Thoracic aorta (tissue), 1 donor: ENCODE measurements around a stretch of chr6.

- RAMPAGE, long total RNA, result no peak
These were observed 541 bp upstream of the OSTM1 start for GRCh38 chr6:108075189-108075374.

GRCh38 chr6:108348507-108349000 lies 53.7 kb downstream of the AFG1L start:
- RAMPAGE, long total RNA, result no peak

- RAMPAGE, long total RNA, result no peak
These were observed 117.0 kb downstream of the AFG1L start for GRCh38 chr6:108411667-108412510.

DNA sequence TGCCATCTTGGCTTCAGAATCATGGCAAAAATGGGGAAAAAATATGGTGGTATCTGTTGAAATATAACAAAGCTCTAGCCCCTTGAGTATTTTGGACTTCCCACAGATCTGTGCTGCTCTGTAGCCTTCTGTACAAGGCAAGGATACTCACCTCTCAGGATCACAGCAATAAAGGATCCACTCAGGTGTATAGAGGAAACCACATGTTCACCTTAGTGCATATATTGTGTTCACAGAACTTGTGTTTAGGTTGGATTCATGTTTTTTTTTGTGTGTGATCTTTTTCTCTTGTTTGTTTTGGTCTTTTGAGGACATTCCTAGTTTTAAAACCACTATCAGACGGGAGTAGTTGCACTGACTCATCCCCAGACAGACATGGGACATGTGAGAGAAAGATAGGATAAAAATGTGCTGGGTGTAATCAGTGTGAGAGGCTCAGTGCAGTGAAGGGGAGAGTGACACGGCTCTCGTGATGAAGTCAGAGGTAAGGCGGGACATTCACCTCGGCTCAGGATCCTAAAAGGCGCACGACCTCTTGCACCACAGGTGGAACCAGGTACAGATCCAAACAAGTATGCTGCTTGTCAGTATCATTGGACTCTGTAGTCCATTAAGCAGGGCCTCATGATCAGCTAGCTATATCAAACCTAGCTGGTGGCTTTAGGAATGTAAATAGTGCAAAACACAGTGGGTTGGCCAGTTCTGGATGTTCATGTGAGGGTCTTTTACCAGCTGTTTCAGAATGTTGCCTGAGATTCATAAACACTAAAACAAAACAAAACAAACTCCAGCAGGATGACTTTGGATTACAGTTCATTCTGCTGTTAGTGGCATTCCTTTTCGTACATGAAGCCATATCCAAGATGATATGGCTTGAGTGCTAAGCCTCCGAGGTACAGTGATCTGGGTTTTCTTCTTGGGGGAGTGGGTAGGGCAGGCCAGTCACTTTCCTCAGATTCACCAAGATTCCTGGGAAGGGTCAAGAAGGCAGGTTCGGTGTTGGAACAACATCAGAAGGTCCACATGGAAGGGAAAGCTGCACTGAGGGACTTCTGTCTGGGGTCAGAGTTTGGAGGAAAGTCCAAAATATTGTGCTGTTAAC lies 18.0 kb downstream of the FOXO3 start:
- RAMPAGE, long total RNA, result no peak

DNA sequence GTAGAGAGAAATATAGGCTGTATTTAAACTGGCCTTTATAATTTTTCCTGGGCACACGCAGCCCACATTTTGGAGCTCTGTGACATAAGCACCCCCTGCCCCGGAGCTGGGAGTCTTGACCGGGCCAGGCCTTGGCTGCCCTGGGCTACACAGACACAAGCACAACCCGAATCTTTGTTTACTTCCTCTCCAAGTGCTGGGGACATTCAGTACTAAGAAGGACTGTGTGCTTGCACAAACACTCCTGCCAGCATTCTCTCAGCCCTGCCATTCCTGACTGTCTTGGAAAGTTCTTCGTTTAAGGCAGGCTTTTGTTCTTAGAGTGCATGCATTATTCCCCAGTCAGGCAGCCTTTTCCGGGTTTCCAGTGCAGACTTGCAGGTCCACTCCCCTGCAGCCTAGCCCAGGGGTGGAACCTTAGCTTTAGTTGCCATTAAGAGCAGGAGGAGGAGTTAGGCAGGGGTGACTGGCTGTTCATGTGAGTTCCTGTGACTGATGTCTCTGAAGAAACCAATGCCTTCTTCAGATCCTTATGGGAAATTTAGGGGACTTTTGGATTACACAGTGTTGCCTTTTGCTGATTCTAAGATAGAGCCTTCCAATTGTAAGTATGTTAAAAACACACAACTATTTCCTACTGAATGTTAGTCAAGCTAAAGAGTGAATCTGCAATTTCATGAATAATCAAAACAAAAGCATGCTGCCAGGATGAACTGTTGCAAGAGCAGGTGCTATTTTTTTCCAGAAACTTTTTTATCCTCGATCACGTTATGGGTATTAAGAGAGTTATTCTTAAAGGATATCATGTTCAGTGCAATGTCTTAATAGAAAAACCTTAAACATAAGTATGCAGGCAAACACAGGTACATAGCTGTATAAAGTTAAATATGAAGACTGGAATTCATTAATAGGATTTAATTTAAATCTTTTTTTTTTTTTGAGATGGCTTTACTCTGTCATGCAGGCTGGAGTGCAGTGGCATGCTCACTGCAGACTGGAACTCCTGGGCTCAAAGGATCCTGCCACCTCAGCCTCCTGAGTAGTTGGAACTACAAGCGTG lies 28.8 kb downstream of the FOXO3 start:
- RAMPAGE, long total RNA, result no peak

DNA sequence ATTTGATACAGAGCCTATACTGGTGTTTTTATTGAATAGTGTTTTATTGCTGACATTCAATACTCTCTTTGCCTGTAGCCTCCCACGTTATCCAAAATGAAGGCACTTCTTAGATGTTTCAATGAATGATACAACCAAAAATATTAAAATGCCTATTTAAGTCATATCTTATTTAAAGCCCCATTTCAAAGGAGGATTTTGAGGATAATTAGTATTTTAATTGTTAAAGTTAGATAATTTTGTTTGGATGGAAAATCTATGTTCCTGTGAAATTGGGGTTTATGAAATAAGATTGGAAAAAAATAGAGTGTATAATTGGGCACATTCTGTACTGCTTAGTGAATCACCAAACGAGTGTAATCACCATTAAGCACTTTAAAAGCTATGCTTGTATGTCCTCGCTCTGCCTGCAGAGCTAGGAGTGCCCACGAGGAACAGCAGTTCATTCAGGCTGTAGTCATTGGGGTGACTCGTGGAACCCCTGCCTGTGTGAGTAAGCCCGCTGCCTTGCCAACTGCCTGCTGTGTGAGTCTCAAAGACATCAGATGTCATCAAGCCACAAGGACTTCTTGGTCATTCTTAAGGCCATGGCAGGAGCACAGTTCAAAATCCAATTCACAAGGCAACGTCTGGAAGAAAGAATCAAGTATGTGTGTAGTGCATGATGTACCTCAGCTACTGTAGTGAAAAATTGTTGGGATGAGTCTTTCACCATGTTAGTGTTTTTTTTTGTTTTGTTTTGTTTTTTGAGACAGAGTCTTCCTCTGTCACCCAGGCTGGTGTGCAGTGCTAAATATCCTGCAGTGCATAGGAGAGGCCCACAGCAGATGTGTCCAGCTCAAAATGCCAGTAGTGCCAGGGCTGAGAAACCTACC lies 60.3 kb downstream of the FOXO3 start:
- RAMPAGE, long total RNA, result no peak

- RAMPAGE, long total RNA, result no peak
These were observed 112.3 kb downstream of the FOXO3 start for GRCh38 chr6:108673157-108673373.

DNA sequence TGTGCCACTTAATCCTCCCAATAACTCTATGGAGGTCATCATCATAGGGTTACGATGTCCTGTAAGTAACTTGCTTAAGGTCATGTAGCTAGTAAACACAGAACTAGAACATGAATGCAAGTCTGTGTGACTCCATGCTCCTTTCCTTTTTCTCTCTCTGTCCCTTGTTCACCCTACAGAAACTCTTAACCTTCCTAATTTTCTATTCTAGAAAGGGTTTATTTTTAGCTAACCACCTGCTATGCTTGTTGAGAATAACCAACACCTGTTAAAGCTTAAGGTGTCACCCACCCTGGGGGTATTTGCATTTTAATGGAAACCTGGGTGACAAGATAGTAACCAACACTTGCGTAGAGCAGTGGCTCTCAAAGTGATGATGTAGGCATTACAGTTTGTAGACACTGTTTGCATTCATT lies 114.6 kb upstream of the ARMC2 start:
- RAMPAGE, long total RNA, result no peak

GRCh38 chr6:108735333-108735847 lies 112.8 kb upstream of the ARMC2 start:
- RAMPAGE, long total RNA, result no peak

- RAMPAGE, long total RNA, result no peak
These were observed 118.7 kb downstream of the ARMC2 start for GRCh38 chr6:108966717-108967582.

GRCh38 chr6:108998344-108999217 lies 96.1 kb downstream of the SESN1 start:
- RAMPAGE, long total RNA, result no peak

GRCh38 chr6:109117244-109117989 lies 22.1 kb downstream of the CEP57L1 start:
- RAMPAGE, long total RNA, result no peak

DNA sequence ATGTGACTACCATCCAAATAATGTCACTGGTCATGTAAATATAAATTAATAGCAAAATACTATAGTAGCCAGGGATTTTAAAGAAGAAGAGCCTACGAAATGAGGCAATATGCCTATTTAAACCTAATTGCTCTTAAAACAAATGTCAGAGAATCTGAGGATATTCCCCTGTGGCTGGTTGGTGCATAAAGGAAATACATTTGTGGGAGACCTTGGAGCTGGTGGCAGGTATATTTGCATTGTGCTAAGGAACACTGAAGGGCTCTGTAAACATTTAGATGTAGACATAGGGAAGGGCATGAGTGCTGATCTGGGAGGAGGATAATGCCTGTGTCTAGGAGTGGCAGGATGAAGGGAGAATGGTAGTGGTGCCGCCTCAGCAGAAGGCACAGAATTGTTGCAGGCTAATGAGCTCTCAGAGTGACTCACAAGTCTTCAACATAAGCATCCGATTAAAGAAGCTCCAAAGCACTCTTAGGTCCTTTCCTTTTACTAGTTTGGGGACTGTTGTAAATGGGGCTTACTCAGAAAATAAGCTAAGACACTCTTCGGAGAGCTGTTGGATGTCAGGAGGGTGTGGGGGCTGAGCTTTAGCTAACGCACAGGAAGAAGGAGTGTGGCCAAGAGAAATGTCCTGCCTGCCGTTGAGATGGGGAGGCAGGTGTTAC lies 85.8 kb downstream of the CD164 start:
- RAMPAGE, long total RNA, result no peak

GRCh38 chr6:109343704-109343978 lies 38.6 kb downstream of the CD164 start:
- RAMPAGE, long total RNA, result no peak

DNA sequence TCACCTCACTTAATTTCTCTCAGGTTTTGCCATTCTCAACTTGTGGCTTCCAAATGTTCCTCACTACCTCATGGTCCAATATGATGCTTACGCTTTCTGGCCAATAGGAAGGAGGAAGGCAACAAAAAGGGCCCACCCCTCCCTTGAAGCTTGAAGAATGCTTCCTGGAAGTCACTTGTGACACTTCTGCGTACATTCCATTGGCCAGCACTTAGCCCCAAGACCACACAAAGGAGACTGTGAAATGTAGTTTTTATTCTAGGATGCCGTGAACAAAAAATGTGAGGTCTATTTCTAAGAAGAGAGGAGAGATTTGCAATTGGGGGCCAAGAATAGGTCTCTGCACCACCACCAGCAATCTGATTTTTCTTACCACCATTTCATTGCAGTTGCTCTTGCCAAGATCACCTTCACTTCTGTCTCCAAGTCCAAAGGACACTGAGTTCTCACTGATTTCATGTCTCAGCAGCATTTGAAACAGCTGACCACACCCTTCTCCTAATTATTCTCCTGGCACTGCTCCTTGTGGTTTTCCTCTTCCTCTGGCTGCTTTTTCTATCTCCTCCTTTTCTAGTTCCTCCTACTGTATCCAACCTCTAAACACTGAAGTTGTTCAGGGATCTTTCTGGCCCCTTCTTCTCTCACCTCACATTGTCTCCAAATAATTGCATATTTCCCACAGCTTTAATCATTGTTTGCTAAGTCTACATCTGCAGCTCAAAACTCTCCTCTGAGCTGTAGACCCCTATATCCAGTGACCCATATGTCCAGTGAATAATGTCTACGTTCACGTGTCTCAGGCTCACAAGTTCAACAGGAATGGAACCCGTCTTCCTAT lies 30.6 kb downstream of the CD164 start:
- RAMPAGE, long total RNA, result no peak

DNA sequence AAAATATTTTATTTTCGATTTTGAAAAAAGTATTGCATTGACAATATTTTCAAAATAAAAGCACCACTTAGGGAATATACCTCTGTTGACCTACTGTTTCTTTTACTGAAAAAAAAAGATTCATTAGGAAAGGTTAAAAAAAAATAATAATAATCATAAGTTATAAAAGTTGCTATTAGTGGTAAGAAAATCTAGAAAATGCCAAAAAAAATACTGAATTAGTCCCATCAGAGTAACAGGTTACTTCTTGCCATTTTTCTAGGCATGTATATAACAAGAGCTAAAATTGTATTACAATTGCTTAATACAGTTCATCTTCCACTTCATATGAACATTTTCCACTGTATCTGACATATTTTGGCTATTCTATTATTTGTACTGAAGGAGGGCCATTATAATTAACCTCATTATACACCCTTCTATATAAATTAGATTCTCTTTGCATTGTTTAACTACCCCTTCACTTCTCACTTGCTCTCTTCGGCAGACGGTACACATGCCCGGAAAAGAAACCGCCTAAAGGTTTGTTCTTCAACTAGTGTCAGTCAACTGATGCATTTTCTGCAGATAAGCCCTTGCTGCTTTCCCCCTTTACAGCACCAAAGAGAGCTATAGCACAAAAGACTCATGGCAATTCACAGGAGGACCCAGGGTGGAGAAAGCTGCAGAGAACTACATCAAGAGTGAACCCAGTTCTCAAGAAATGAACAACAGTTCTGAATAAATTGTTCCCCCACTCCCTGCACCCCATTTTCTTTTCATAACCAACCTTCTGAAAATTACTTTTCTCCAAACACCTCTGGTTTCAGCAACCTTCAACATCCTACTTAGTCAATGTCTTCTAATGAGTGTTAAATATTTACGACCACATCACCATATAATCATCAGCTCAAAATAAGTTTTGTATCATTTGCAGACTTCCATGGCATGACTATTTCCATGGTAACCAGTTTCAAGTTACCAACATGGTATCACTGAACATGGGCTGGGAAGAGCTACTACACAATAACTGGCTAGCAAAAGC lies 9.0 kb downstream of the CD164 start:
- RAMPAGE, long total RNA, result no peak

- RAMPAGE, long total RNA, result no peak
These were observed 2.7 kb downstream of the SMPD2 start for GRCh38 chr6:109443054-109443880.

GRCh38 chr6:109446472-109447081 lies 6.1 kb downstream of the SMPD2 start:
- RAMPAGE, long total RNA, result no peak

GRCh38 chr6:109472681-109473243 lies 10.3 kb downstream of the ZBTB24 start:
- RAMPAGE, long total RNA, result no peak

DNA sequence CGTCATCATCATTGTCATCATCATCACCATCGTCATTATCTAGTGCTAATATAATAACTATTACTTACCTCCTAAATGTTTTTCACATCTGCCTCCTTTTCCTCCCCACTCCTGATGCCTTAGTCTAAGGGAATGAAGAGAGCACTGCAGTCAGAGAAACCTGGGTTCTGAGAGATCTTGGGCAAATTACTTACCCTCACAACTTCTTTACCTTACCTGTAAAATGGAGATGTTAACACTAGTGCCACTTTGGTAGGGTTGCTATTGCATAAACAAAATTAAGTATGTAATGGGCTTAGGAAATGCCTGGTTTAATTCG lies 811 bp upstream of the ZBTB24 start:
- RAMPAGE, long total RNA, result no peak